Zone of skin (tissue), 1 donor: ENCODE measurements around the gene CACYBP.

DNA sequence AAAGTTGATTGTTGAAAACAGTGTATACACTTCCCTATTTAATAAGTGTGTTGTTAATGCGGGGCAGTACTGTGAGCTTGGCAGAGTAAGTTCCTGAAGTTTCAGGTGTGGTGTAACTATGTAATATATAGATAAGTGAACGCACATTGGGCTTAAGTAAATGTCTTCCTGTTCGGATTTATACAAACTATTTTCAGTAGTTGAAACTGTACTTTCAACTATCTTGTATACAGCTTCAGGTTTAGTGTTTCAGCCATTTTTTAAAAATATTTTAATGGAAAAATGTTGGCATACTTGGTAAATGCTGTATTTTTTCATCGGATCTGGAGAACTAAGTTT lies 922 bp downstream of the ZBTB37 start:
- RRBS, result no CpG with 5 or more reads among the region's 4 CpGs

GRCh38 chr1:173925895-173926234 lies 8.7 kb upstream of the SERPINC1 start:
- RRBS, result no CpG with 5 or more reads among the region's 7 CpGs

DNA sequence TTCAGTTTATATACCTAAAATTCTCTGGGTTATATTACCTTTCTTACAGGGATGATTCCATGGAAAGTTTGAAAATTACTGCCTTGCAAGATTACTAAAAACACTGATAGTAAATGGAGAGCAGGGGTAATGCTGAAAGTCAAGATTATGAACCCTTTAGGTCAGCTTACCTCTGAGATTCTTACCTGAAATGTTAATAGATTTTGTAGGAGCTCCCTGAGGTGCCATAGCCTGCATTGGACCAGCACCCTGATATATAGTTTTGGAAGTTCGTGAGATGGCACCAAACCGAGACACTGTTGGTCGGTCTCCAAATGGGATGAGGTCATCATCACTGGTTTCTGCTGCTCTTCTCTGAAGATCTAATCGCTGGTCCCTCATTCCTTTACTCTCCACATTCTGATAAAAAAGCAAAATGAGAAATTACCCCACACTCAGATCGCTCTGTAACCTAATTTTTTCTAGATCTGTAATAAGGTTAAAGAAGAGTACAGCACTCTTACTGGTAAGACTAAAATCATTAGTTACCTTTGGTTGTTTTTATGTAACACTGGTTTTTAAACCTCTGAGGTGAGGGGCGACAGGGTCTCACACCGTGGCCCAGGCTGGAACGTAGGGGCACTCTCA lies 30.2 kb upstream of the SERPINC1 start:
- RRBS, result no CpG with 5 or more reads among the region's 8 CpGs

- RRBS, result no CpG with 5 or more reads among the region's 3 CpGs
These were observed 51.7 kb downstream of the RC3H1 start for GRCh38 chr1:173970286-173970938.

GRCh38 chr1:174077716-174078230 lies 55.6 kb upstream of the RC3H1 start:
- RRBS, result no CpG with 5 or more reads among the region's 7 CpGs

DNA sequence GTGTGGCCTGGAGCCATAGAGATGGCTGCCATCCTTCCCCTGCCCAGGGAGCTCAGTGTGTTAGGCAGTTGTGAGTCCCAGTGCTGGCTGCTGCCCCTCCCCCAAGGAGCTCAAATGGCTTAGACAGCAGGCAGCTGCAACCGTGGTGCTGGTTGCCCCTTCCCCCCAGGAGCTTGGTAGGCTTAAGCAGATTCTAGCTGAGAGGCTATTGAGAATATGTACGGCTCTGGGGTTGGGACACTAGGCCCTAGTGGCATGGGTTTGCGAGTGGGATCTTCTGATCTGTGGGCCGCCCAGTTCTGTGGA lies 28.0 kb upstream of the RABGAP1L start:
- RRBS, result no CpG with 5 or more reads among the region's 4 CpGs

DNA sequence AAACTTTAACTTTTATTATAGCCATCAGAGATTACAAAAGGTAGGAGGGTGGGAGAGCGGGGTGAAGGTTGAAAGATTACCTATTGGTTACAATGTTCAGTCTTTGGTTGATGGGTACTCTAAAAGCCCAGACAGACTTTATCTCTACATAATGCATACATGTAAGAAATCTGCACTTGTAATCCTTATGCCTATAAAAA lies 111.0 kb downstream of the RABGAP1L start:
- RRBS, result no CpG with 5 or more reads among the region's 1 CpG

DNA sequence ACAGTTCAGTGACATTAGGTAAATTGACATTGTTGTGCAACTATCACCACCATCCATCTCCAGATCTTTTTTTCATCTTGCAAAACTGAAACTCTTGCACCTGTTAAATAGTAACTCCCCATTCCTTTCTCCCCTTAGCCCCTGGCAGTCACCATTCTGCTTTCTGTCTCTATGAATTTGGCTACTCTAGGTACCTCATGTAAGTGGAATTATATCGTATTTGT lies 227.2 kb upstream of the CACYBP start:
- RRBS, result no CpG with 5 or more reads among the region's 1 CpG

DNA sequence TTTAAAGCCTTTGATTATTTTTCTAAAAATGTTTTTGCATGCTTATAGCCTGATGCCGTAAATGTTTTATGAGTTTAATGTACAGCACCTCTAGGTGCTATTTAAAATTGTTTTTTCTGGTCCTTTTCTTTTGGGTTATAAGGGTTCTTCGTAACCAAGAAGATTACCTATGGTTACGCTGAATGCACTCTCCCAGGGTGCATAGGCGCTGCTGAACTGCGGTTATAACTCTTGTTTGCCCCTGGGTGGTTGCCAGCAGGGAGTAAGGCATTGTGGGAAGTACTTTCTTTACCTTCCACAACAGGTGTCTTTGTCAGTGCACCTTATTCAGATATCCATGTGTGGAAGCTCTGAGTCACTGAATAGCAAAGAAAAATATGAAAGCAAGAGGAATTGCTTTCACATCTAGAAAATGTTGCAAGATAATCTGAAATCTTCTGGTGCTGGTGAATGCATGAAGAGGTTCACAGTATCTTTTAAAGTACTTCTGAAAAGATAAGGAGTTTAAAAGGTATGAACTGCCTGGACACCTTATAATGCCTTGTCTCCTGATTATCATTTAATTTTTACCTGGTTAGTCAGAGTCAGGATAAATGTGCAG lies 124.4 kb upstream of the CACYBP start:
- RRBS, result no CpG with 5 or more reads among the region's 5 CpGs

GRCh38 chr1:174964021-174964996 lies 35.4 kb upstream of the CACYBP start:
- RRBS, result no CpG with 5 or more reads among the region's 6 CpGs

DNA sequence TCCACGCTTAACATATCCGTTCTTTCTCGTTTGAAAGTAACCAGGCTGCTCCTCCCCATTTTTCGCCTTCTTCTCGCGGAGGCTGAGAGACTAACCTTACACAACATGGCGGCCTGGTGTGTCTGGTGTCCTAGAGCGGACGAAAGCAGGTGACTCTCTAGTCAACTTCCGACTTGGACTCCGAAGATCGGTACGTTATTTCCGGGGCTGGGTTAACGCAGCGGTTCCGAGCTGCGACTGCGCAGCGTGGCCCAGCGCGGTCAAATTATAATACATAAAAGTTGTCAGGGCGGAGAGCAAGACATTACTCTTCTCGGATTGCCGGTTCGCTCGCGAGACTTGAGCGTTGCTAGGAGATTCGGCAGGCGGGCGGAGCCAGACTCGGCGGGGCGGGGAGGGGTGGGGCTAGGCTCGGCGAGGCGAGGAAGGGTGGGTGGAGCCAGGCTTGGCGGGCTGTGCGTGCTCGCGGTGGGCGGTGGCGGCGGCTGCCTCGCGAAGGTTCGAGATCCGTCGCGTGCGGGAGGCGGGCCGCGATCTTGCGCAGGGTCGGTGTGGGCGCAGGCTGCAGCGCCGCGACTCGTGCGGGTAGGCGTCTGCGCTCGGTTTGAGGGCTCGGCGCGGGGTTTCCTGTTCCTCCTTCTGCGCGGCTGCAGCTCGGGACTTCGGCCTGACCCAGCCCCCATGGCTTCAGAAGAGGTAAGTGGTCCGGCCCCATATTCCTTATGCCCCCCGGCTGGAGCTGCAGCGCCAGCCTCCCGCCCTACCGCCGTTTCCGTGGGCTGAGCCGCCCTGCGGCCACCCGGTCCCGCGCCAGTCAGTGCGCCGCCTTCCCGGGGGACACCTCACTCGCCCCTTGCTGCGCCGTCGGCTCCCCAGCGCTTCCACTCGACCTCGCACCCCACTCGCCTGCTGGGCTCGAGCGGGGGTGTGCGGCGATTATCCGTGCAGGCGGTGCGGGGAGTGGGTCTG lies at the start of gene CACYBP:
Gene CACYBP, plus strand, starts transcription at position 448 of the 969 bp plus-strand sequence.
- RRBS, result under 1% methylated on average over 17 of the region's 103 CpGs

DNA sequence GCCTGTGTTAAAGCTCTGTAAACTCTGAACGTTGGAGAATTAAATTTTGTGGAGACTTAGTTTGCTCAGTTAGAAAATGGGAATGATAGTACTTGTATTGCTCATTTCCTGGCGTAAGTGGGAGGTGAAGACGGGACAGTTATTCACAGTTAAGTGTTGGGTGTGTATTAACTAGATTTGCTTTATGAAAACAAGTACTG lies 998 bp downstream of the CACYBP start:
- RRBS, result no CpG with 5 or more reads among the region's 3 CpGs

- RRBS, result no CpG with 5 or more reads among the region's 5 CpGs
These were observed 125.2 kb upstream of the KIAA0040 start for GRCh38 chr1:175317578-175318288.

DNA sequence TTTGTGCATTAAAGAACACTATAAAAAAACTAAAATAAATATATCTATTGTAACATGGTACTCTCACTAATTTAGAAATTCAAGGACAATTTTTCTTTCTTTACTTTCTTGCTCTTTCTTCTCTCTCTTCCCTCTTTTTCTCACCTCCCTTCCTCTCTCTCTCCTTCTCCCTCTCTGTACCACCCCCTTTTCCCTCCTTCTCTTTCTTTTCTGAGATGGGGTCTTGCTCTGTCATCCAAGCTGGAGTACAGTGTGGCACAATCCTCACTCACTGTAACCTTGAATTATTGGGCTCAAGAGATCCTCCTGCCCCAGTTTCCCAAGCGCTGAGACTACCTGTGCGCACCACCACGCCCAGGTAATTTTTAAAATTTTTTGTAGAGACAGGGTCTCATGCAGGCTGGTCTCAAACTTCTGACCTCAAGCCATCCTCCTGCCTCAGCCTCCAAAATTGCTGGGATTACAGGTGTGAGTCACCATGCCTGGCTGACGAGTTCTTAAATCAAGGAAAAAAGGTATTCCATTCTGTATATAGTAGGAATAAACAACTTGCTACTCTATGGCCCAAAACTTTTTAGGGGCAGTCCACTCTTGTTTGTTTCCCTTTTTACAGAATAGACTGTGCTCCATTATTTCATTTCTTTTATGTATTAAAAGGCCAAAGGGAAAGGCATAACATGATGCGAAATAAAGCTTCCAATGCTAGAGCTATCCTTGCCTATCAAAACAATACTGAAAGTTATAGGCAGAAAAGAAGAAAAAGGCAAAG lies 166.8 kb downstream of the COP1 start:
- RRBS, result no CpG with 5 or more reads among the region's 5 CpGs

DNA sequence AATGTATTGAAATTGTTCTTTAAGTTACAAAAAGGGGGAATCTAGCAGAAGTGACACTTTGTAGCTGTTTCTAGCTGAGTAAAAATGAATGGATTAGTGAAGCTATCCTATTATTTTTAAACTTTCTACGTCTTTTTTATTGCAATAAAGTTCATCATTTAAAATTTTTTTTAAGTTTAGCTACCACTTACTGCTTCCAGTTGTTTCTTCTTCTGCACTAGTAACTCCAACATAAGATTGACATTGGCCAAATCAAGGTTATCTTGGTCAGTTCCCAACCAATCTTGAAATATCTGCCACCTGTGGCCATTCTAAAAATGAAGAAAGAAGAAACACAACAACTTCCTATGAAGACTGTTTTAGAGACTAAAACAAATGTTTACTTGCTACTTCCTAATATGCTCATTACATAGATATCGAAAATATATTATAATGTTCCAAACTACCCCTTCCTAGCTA lies 44.4 kb downstream of the COP1 start:
- RRBS, result no CpG with 5 or more reads among the region's 2 CpGs

DNA sequence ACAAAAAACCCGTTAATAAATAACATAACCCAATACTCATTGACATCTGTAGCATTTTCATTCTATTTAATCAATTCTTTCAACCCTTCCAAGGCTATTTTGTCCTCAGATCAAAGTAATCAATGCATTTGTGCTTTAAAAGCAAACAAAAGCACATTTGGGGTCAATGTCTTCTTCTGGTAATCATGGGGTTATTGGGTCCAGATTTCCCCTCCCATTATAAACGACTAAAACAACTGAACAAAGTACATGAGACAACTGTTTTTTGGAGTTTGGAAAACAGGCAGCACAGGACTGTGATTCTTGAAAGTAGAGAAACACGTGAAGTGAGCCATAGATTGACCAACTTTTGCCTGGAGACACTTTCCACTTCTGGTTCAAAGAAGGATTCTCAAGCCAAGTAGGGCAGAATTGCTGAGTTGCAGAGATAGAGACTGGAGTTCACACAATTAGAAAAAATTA lies 42.2 kb downstream of the PAPPA2 start:
- RRBS, result no CpG with 5 or more reads among the region's 3 CpGs

DNA sequence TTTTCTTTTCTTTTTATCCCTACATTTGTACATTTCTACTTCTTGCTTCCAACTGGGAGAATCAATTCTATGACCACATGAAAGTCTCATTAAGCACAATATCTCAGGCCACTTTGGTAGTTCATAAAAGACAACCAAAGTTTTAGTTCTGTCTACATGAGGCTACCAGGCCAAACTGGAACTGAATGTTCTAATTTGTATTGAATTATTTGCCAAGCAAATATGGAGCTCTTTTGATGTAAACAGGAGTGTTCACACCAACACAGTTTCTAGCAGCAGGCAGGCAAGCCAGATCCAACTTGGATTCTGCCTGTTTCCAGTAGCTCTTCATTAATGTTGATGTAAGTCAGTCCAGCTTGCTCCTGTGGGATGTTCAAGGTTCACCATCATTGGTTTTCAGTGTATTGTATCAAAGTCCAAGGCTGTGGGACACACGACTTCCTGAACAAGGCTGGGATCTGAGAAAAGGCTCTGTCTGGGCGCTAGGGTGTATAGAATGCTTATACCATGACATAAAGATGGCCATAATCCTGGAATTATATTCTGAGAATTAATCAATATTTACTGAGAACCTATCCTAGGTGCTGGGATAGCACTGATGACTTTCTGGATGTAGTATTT lies 68.0 kb downstream of the PAPPA2 start:
- RRBS, result no CpG with 5 or more reads among the region's 2 CpGs

GRCh38 chr1:176691645-176691964 lies 228.6 kb downstream of the PAPPA2 start:
- RRBS, result no CpG with 5 or more reads among the region's 2 CpGs

DNA sequence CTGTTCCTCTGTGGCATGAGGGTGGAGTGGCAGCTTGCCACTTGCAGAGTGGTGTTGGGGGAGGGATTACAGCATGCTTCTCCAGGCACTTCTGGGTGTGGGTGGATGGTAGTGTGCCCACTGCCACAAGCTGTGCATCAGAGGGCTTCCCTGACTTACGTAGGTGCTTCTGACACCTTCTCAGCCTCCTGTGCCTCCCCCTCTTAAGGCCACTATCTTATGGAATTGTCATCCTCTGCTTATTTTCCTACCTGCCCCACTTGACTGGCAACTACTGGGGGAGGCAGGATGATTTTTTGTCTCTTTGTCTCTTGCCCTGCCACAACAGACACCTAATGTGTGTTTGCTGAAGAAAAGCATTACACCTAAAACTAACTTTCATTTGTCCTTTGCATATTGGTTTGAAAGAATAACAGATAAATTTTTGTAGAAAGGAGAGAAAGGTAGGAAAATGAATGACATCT lies 229.7 kb downstream of the PAPPA2 start:
- RRBS, result no CpG with 5 or more reads among the region's 1 CpG

DNA sequence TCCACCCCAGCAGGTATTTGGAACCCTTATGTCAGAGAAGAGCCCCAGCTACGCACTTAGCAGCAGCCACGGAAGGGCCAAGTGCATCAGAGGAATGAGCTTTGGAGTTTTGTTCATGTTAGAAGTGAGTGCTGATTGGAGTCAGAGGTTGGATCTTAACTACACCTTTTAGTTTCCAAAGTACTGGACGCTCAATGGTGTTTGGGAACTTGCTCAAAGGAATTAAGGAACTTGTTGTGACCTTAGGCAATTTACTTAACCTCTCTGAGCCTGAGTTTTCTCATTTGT lies 231.1 kb downstream of the PAPPA2 start:
- RRBS, result no CpG with 5 or more reads among the region's 3 CpGs